H4 (cell line): ENCODE measurements around a stretch of chr10.

- RAMPAGE, long total RNA, result no peak
Observed at GRCh38 chr10:3929717-3930104, 144.7 kb upstream of the KLF6 start.

DNA sequence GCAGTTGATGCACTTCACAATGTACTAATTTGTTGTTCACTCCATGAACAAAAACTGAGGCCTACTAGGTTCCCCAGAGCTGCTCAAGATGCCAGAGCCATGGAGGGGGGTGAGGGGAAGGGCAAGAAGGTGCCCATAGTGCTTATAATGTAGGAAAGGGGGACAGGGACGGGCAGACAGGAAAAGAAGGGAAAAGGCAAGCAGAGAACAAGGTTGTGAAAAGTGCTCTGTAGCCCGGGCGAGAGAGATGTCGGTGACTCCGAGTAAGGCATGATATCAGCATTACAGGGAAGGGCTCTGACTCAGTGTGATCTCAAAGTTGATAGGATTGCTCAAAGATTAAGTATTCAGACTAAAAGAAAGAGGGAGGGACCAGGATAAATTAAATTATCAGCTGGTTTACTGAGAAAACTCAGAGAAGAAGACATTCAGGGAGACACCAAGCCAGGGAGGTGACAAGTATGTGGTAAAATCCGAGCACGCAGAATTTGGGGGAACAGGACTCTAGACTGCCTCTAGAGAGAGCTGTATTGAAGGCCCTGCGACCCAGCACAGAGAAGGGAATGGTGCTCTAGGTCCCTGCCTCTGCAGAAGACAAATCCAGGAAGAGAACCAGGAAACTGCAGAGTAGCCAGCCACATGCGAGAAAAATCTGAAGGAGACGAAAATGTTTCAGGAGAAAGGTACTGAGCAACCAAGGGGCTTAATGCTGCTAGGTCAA is 157.7 kb upstream of the KLF6 start:
- RAMPAGE, long total RNA, result no peak

- RAMPAGE, long total RNA, result no peak
Observed at GRCh38 chr10:4061172-4061966, 276.4 kb upstream of the KLF6 start.

GRCh38 chr10:4270243-4270678 is 485.3 kb upstream of the KLF6 start:
- RAMPAGE, long total RNA, result no peak

DNA sequence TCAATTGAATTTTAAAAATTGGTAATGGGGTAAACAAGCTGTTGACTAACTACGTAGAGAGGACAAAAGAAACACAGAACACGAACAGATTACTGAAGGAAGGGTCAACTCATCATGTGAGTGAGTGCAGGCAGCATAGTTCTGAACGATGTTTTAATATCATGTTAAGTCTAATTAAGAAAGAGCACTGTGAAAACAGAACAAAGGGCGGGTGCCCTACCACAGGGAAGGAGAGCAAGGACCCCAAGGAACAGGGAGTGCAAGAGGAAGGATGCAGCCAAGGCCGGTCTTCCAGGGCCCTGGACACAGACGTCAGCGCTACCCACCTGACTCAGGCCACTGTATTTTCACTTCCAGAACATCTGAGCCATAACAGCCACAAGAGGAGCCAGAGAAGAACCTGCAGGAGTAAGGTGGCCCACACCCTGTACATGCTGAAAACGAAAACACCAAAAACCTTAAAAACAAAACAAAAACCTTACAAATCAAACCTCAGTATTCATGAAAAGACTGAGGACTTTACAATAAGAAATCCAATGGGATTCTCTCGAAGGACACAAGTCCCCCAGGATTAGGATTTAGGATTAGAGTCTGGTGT is 506.1 kb upstream of the AKR1E2 start:
- RAMPAGE, long total RNA, result no peak

GRCh38 chr10:4661498-4662385 is 164.3 kb upstream of the AKR1E2 start:
- RAMPAGE, long total RNA, result no peak

DNA sequence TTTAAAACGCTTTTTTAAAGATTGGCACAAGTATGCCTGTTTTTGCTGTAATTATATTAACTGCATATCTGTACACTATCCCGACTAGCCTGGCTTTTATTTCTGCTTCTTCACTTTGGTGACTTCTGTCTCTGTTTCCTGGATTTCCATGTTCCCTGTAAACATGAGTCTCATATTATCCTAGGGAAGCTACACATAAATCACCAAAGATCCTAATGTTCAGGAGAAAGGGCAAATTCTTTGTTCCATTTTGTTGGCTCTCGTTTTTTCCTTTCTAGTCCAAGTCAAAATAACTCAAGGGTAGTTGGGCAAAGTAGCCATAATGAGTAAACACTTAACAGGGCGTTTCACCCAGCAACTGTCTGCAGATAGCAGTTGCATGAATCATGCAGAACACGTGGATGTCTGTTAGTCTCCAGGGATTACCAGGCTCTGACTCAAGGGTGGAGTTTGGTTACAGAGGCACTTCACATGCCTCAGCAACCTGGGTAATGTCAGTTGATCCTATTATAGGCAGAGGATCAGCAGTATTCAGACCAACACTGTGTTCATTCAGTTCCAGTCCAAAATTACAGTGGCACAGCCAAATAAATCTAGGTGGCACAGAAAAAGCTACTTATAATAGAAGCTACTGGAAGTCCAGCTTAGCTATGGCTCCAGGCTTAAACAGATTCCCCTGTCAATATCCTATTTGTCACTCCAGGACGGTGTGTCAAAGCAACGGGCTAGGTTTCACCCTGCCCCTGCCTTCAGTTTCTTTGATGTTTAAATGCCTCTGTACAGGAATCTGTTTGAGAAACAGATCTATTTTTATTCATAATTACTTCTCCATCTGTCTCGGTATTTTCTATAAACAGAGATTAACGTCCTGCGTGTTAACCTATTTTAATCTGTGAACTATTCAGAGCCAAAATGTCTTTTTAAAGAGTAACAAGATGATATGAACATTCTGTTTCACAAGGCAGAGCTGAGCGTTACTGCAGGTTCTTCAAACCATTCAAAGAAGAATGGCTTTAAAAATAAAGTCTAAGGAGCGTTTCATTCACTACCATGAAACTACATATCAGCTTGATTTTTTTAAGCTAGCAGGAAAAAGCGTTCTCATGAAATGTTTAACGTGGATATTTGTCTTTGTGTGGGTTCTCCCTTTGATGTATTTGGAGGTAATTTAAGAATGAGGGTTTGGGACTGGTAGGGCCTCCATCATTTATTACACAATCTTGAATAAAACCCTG is 162.7 kb upstream of the AKR1E2 start:
- RAMPAGE, long total RNA, result no peak

DNA sequence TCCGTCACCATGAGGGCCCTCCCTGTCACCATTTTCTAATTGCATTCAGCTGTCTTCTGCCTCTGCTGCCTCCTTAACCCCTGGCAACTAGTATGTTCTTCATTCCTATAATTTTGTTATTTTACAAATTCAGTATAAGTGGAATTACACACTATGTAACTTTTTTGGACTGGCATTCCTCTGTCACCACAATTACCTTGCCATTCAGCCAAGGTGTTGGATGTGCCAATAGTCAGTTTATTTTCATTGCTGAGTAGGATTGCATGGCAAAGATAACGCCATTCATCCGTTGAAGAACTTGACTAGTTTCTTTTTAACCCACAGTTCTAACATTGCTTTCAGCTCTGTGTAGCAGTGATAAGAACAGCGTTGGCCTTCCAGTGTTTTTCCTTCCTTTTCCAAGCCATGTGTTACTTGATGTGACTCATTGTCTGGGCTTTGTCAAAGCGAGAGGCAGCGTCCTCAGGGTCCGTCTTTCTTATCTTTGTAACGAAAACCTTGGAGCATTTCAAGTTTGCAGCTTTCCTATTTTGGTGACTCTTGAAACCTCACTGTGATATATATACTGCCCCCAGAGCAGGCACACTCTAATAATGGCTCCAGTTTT is 41.5 kb downstream of the AKR1E2 start:
- RAMPAGE, long total RNA, result no peak

GRCh38 chr10:4939184-4940137 is 23.8 kb upstream of the AKR1C1 start:
- RAMPAGE, long total RNA, result no peak

DNA sequence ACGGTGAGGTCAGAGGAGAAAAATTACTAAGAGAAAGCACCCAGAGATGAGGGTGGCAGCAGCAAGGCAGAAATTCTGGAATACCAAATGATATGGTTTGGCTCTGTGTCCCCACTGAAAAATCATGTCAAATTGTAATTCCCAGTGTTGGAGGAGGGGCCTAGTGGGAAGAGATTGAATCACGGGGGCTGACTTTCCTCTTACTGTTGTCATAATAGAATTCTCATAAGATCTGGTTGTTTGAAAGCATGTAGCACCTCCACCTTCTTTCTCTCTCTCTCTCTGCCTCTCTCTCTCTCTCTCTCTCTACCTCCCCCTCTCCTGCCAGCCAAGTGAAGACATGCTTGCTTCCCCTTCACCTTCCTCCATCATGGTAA is 19.3 kb upstream of the AKR1C1 start:
- RAMPAGE, long total RNA, result no peak

- RAMPAGE, long total RNA, result no peak
Observed at GRCh38 chr10:4995655-4996012, 8.0 kb downstream of the AKR1C2 start.

- RAMPAGE, long total RNA, result no peak
Observed at GRCh38 chr10:5002080-5002418, 1.6 kb downstream of the AKR1C2 start.

DNA sequence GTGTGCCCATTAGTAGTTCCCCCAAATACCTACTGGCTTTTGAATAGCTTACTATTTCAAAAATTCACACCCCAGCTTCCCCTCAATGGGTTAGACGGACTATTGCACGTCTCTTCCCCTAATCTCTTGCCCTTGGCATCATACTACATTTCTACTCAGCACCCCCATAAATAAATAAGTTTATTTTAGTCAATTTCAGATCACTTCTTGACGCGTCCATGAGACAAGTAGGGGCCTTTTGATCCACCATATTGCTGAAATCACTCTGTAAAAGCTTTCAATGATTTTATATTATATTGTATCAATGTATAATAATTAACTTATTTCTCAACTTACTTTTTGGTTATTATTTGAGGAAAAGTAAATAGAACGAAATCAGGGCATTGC is 1.2 kb upstream of the AKR1C3 start:
- RAMPAGE, long total RNA, result no peak

DNA sequence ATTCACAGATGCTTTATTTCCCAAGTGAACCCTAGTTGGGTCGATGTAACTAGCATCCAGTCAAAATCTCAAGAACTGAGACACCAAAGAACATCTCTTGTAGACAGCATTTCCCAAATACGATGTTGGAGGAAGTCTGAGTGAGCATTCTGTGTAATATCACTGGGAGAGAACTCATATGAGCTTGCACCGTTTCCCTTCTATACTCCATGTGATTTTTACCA is 1.6 kb downstream of the AKR1C3 start:
- RAMPAGE, long total RNA, result no peak

DNA sequence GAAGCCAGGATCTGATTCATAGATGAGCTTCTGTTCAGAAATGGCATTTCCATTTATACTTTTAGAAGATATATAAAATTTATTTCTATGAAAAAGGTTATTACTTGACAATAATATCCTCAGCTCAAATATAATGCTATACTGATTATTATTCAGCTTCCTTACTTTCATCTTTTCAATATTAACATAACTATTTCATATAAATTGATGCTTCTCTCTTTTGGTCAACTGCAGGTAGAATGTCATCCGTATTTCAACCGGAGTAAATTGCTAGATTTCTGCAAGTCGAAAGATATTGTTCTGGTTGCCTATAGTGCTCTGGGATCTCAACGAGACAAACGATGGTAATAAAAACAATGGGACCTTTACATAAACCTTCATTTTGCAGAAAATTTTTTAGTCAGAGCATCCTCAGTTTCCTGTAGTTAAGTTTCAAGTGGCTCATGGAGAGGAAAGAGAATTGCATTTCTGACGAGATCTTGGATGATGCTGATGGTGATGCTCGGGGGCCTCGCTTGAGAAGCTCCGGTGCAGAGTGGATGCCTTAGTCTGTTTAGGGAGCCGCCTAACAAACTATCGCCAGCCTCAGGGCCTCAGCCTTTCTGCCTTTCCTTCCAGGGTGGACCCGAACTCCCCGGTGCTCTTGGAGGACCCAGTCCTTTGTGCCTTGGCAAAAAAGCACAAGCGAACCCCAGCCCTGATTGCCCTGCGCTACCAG is 7.8 kb downstream of the AKR1C3 start:
- RAMPAGE, long total RNA, result no peak

DNA sequence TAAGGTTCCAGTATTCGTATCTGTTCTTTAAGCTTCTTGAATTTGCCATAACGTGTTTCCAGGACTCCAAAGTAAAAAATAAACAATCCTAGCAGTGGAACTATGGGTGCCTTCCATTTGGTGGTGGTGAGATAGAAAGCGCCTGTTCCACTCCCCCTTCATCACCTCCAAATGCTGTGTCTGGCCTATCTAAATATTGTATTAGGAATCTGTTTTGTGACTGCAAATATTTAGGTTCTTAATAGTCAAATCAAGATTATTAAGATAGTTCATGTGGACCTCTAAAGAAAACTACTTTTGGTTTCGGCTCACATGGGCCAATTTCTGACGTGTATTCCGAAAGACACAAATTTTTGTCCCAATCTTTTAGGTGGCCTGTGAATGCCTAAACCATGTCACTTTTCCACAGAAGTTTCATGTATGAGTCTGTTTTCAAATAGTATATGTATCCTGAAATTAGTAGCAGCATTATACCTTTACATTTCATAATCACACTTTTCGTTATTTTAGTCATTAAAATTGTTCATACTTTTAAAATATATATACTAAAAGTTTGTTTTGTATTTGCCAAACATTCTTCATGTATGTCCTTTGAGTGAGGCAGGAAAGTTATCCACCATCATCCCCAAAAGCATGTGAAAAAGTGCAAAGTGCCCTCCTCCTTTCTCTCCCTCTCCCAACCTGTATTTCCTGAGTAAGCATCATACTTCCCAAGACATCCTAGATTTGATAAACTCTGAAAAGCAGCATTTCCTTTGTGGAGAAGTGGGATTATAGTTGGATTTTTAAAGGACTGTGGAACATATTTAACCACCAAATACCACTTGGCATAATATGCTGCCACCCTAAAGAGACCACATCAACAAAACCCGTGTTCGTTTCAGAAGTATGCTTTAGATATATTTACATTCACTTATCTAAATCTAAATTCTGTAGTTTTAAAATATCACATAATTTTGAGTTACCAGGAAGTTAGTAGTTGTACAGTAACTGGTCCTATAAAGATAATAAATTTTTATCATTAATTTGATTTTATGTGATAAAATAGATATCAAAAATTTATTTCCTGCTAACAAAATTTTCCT is 36.7 kb downstream of the NET1 start:
- RAMPAGE, long total RNA, result no peak

DNA sequence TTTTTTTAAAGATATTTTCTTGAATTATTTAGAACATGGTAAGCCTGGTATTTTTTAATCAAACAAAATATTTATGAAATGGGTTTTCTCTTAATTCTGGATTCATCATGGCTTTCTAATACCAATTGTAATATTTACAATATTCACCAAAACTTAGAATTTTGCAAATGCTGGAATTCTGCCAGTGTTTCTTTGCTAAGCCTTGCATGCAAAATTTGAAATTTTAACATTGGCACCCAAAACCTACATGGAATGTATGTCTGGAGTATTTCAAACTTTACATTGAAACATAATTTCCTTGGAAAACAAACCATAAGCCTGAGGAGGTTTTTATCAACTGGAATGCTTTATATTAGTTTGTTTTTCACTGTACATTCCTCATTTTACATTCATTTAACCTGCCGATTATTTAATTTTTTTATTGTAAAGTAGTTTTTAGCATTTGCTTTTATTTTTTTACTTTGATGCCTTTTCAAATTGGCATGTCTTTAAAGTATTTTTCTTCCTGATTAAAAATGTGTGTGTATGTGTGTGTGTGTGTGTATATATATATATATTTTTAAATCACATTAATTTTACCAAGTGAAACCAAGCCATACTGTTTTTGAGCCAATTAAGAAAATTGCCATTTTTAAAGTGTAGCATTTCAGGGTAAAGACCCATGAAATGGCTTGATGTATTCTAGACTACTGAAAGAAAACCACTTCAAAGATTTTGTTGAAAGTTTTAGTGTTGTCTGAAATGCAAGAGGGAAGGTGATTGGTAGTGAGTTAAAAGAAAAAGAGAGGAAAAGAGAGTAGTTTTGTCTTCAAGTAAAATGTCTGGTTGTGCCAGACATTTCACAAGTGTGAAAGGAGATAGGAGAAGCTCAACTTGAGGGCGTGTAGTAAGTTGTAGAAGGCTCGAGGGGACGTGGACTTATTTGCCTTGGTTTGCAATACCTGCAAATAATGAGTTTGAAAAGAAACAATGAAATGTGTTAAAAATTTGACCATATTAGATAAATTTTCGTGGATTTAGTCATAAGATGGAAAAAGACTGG is 41.9 kb downstream of the CALML5 start:
- RAMPAGE, long total RNA, result no peak

DNA sequence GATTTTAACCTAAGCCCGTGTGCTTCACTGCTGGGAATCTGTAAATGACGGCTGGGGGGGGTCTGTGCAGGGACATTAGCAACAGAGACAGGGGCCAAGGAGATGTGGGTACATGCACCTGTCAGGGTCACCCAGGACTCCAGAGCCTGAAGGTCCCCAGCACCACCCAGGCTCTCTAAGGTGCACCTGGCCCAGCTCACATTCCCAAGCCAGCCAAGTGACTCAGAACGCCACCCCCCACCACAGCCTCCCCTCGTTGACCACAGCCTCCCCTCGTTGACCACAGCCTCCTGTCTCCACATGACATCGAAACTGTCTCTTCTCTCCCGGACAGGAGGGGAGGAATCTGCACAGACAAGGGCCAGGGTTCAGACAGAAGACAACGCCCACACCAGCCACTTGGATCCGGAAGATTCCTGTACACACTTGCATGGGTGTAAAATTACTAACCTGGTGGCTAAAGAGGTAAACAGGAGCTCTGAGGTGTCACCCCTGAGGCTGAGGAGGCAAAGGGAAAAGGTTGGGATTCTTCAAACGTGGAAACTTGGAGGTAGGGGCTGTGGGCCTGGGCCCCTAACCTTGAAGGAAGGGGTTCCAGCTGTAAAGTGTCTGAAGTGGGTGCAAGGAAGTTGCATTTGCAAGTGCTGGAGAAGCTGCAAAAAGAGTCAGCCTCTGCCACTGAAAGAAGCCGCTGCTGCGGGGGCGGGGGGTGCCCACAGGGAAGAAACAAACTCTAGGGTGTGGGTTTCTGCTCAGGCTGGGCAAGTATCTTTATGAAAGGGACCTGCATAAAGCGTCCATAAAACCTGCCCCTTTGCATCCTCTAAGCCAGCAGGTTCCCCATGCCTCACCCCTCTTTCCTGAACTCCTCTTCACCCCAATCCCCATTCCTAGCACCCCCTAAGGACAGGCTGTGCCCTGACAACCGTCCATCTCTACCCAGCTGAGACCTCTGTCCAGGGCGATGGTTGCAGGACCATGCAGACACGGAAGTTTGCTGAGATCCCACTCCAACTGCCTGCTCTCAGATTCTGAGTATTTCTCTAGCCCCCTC is 27.1 kb downstream of the CALML3 start:
- RAMPAGE, long total RNA, result no peak

DNA sequence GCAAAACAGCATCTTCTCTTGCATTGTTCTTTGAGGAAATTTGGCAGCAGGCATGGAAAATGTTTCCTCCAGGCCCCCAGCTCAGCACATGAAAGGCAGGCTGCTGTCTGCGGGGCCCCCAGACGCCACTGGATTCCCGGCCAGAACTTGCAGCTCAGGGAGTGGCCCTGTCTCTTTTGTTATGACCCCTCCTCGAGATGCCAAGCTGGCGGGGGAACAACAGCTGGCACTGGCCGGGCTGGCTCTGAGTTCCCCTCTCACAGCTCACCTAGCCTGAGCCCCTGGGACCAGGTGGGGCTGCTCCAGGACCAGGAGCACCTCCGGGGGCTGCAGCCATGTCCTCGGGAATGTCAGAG is 62.6 kb downstream of the CALML3 start:
- RAMPAGE, long total RNA, result no peak

- RAMPAGE, long total RNA, result no peak
Observed at GRCh38 chr10:5610640-5611078, 55.7 kb downstream of the ASB13 start.